ENCODE data around the gene AADAT.

DNA sequence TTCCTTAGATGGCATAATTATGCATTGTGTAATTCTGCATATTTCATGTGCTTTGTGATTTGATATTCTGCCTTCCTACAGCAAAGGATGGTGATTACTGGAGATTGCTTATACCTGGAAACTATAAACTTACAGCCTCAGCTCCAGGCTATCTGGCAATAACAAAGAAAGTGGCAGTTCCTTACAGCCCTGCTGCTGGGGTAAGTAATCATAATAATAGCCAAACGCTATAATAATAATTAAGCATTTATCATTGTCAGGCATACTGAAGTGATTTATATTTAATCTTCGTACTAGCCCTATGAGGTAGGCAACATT, 116.6 kb downstream of the CPE start:
CAGE:
- cytosol, long polyA minus RNA, result no peak
- cytosol, long polyA plus RNA, result no peak
- long polyA plus RNA, result no peak
- nucleus, long polyA minus RNA, result no peak
- nucleus, long polyA plus RNA, result no peak

CAGE:
- cytosol, long polyA minus RNA, result no peak
- cytosol, long polyA plus RNA, result no peak
- long polyA plus RNA, result no peak
- nucleus, long polyA minus RNA, result no peak
- nucleus, long polyA plus RNA, result no peak
Observed at GRCh38 chr4:165874043-165874601, 1.1 kb downstream of the TLL1 start.

DNA sequence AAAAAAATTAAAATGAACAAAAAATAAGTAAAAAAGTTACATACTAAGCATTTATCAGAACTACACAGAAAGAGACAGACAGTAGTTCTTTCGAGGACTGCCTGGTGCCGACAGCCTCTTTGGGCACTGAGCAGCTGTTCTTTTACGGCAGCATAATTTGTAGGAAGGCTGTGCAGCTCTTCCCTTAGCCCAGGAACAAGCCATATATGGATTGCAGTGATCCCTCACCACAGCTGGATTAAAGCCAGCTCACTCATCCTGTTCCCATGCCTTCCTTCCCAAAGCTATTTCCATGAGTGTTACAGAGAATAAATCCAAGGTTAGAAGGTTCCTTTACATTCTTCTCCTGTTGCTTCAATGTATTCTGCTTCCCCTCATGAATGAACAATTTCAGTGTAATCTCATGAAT, 71.7 kb downstream of the DDX60L start:
CAGE:
- cytosol, long polyA minus RNA, result no peak
- cytosol, long polyA plus RNA, result no peak
- long polyA plus RNA, result no peak
- nucleus, long polyA minus RNA, result no peak
- nucleus, long polyA plus RNA, result no peak

CAGE:
- cytosol, long polyA minus RNA, result no peak
- cytosol, long polyA plus RNA, result no peak
- long polyA plus RNA, result no peak
- nucleus, long polyA minus RNA, result no peak
- nucleus, long polyA plus RNA, result no peak
Observed at GRCh38 chr4:168480951-168481431, 699 bp upstream of the DDX60L start.

GRCh38 chr4:168605374-168605913, 108.6 kb downstream of the PALLD start:
CAGE:
- cytosol, long polyA minus RNA, result no peak
- cytosol, long polyA plus RNA, result no peak
- long polyA plus RNA, result no peak
- nucleus, long polyA minus RNA, result no peak
- nucleus, long polyA plus RNA, result no peak

DNA sequence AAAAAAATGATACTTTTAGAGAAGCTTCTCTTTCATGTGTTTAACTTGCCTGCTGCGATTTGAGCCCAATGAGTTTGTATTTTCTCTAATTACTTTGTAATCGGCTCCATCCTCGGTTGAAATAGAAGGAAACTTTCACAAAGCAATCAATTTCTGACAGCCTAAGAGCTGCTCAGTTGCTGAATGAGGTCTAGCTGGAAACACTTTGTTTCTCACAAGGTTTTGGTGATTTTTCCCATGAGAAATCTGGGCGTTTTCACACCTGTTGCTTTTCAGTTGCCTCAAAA, 135.3 kb downstream of the PALLD start:
CAGE:
- cytosol, long polyA minus RNA, result no peak
- cytosol, long polyA plus RNA, result no peak
- long polyA plus RNA, result no peak
- nucleus, long polyA minus RNA, result no peak
- nucleus, long polyA plus RNA, result no peak

DNA sequence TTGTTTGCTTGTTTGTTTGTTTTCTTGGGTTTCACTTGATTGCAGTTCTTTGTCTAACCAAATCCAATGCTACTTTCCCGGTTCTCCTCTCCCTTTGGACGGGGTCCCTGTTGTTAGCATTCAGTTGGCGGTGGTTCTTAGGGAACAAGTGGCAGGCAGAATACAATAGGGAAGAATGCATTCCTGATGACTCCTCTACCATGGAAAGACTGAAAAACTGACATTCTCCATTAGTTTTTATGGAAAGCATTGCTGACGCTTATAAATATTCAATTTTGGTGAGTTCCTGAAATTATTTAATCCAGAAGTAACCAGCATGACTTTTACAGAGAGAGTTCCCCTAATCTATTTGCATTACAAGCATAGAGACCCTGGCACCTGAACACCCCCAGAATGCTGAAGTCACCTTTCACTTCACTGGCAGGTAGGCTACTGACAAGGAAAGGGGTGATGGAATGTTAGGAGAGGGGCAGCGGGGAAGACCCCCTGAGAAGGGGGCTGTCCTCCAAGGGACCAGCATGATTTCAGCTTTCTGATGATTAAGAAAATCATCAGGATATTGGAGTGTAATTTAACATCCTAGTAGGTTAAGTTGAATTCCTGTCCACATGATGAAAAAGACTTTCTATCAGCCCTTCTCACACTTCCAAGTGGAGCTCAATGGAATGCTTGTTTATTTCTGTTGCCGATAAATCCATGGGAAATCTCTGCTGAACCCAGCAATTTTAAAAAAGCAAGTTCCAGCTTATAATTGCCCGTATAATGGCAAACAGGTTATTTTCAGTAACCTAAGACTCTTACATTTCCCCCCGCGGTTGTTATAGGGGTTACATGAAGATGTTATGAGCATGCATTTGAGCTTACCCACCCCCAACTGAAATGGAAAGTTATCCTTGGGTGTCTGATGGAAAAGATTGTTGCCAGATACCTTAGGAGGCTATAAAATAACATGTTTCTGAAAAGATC, 135.9 kb downstream of the PALLD start:
CAGE:
- cytosol, long polyA minus RNA, result no peak
- cytosol, long polyA plus RNA, result no peak
- long polyA plus RNA, result no peak
- nucleus, long polyA minus RNA, result no peak
- nucleus, long polyA plus RNA, result no peak

DNA sequence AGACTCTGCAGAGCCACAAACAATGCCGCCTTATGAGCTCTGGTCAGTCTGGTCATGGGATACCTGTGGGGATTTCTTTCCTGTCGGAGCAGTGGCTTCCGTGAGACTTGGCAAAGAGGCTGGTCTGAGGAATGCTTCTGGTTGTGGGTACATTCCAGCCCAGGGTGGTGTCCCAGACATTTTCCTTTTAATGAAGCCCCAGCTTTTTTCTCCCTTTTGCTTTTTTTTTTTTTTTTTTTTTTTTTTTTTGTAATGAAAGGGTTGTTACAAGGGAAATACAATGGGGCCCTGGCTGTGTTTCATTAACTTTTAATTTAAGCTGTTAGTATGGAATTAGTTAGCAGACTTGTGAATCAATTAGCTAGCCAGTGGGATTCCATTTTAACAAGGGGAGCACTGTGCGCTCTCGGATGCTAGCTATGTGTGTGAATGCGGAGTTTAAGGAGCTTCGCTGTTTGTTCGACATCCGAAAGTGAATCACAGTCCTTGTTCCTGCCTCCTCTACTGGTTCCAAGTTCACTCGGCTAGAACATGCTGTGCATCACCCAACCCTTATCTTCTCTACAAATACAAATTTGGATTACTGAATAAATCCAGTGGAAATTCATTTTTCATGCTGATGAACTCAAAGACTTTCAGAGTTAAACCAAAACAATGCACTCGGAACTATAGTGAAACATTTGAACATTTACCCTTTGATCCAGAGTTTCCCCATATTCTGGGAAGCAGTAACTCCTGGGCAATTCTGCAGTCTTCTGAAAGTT, 225.0 kb downstream of the CBR4 start:
CAGE:
- cytosol, long polyA minus RNA, result no peak
- cytosol, long polyA plus RNA, result no peak
- long polyA plus RNA, result no peak
- nucleus, long polyA minus RNA, result no peak
- nucleus, long polyA plus RNA, result no peak

CAGE:
- cytosol, long polyA minus RNA, result no peak
- cytosol, long polyA plus RNA, result no peak
- long polyA plus RNA, result no peak
- nucleus, long polyA minus RNA, result no peak
- nucleus, long polyA plus RNA, result no peak
Observed at GRCh38 chr4:168796211-168796678, 213.8 kb downstream of the CBR4 start.

GRCh38 chr4:168924255-168924620, 85.8 kb downstream of the CBR4 start:
CAGE:
- cytosol, long polyA minus RNA, result no peak
- cytosol, long polyA plus RNA, result no peak
- long polyA plus RNA, result no peak
- nucleus, long polyA minus RNA, result no peak
- nucleus, long polyA plus RNA, result no peak

DNA sequence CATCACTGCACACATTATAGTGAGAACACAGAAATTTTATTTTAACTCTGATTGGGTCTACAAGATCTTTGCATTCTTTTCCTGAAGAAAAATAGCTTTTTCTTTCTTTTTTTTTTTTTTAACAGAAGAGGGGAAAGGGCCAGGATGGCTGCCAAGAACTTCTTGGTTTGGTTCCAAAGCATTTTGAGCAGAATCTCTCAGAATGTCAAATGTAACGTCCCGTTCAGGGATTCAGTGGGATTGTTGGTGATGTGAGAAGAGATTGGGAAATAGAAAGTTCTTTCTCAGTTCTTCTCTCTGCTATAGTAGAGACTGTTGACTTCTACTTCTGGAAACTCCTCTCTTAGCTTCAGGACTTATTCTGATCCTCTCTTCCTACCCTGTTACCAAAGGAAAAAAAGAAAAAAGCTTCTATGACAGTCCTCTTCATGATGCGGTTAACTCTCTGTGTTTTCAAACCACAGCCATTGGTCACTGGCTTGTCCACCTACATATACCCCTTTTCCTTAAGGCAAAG, 71.0 kb upstream of the CBR4 start:
CAGE:
- cytosol, long polyA minus RNA, result no peak
- cytosol, long polyA plus RNA, result no peak
- long polyA plus RNA, result no peak
- nucleus, long polyA minus RNA, result no peak
- nucleus, long polyA plus RNA, result no peak

CAGE:
- cytosol, long polyA minus RNA, result start-site peak on the minus strand at chr4:169096172-169096311, 28 reads
- cytosol, long polyA plus RNA, result no peak
- long polyA plus RNA, result no peak
- nucleus, long polyA minus RNA, result no peak
- nucleus, long polyA plus RNA, result no peak
Observed at GRCh38 chr4:169096192-169096892, 86.3 kb upstream of the CBR4 start.

GRCh38 chr4:169233857-169234600, 36.7 kb downstream of the SH3RF1 start:
CAGE:
- cytosol, long polyA minus RNA, result no peak
- cytosol, long polyA plus RNA, result no peak
- long polyA plus RNA, result no peak
- nucleus, long polyA minus RNA, result no peak
- nucleus, long polyA plus RNA, result no peak

GRCh38 chr4:169251930-169252252, 18.9 kb downstream of the SH3RF1 start:
CAGE:
- cytosol, long polyA minus RNA, result no peak
- cytosol, long polyA plus RNA, result no peak
- long polyA plus RNA, result no peak
- nucleus, long polyA minus RNA, result no peak
- nucleus, long polyA plus RNA, result no peak

DNA sequence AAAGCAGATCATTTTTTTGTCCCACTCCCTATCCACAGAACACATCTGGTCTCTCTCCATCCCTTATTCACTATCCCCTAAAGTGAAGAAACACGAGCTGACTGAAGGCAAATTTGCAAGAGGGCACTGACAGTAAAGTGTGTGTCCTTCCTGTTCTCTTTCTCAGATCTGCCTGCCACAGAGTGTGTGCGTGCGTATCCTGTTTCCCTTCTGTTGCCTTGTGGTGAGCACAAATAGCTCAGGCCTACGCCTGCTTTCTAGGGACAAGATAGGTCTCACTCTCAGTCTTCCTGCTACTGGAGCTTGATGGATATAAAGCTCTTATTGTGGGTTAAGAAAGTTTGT, 140.0 kb upstream of the SH3RF1 start:
CAGE:
- cytosol, long polyA minus RNA, result no peak
- cytosol, long polyA plus RNA, result no peak
- long polyA plus RNA, result no peak
- nucleus, long polyA minus RNA, result no peak
- nucleus, long polyA plus RNA, result no peak

DNA sequence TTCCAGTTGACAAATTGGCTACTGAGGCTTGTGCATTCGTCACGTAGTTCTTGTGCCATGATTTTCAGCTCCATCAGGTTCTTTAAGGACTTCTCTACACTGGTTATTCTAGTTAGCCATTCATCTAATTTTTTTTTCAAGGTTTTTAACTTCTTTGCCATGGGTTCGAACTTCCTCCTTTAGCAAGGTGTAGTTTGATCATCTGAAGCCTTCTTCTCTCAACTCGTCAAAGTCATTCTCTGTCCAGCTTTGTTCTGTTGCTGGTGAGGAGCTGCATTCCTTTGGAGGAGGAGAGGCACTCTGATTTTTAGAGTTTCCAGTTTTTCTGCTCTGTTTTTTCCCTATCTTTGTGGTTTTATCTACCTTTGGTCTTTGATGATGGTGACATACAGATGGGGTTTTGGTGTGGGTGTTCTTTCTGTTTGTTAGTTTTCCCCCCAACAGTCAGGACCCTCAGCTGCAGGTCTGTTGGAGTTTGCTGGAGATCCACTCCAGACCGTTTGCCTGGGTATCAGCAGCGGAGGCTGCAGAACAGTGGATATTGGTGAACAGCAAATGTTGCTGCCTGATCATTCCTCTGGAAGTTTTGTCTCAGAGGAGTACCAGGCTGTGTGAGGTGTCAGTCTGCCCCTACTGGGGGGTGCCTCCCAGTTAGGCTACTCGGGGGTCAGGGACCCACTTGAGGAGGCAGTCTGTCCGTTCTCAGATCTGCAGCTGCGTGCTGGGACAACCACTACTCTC, 113.0 kb downstream of the NEK1 start:
CAGE:
- cytosol, long polyA minus RNA, result no peak
- cytosol, long polyA plus RNA, result no peak
- long polyA plus RNA, result no peak
- nucleus, long polyA minus RNA, result no peak
- nucleus, long polyA plus RNA, result no peak

CAGE:
- cytosol, long polyA minus RNA, result no peak
- cytosol, long polyA plus RNA, result no peak
- long polyA plus RNA, result no peak
- nucleus, long polyA minus RNA, result no peak
- nucleus, long polyA plus RNA, result no peak
Observed at GRCh38 chr4:169510436-169511129, 101.8 kb downstream of the NEK1 start.

GRCh38 chr4:169659276-169659762, 38.9 kb downstream of the CLCN3 start:
CAGE:
- cytosol, long polyA minus RNA, result no peak
- cytosol, long polyA plus RNA, result no peak
- long polyA plus RNA, result no peak
- nucleus, long polyA minus RNA, result no peak
- nucleus, long polyA plus RNA, result no peak

GRCh38 chr4:170089655-170090503, at the start of gene AADAT:
Gene AADAT, minus strand, starts transcription at chr4:170089956.
CAGE:
- cytosol, long polyA minus RNA, result no peak
- cytosol, long polyA plus RNA, result no peak
- long polyA plus RNA, result no peak
- nucleus, long polyA minus RNA, result no peak
- nucleus, long polyA plus RNA, result no peak

CAGE:
- cytosol, long polyA minus RNA, result no peak
- cytosol, long polyA plus RNA, result no peak
- long polyA plus RNA, result no peak
- nucleus, long polyA minus RNA, result no peak
- nucleus, long polyA plus RNA, result no peak
Observed at GRCh38 chr4:171676925-171677124, 136.4 kb upstream of the GALNTL6 start.